Ishikawa (cell line): ENCODE measurements around a stretch of chr12.

DNA sequence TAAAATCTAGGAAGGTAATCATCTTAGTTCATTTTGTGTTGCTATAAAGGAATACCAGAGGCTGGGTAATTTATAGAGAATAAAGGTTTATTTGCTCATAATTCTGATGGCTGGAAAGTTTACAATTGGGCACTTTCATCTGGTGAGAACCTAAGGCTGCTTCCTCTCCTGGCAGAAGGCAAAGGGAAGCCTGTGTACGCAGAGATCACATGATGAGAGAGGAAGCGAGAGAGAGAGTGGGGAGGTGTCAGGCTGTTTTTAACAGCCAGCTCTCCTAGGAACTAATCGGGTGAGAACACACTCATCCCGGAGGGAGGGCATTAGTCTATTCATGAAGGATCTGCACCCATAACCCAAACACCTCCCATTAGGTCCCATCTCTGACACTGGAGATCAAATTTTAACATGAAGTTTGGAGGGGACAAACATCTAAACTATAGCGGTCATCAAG, 45.5 kb upstream of the METAP2 start:
- RRBS, result no CpG with 5 or more reads among the region's 5 CpGs

- RRBS, result no CpG with 5 or more reads among the region's 10 CpGs
Measured at GRCh38 chr12:95547410-95548073, 3.7 kb downstream of the USP44 start.

GRCh38 chr12:95859406-95859971, 737 bp downstream of the SNRPF start:
- RRBS, result no CpG with 5 or more reads among the region's 13 CpGs

- RRBS, result no CpG with 5 or more reads among the region's 8 CpGs
Measured at GRCh38 chr12:95940229-95940972, 2.0 kb downstream of the CCDC38 start.

DNA sequence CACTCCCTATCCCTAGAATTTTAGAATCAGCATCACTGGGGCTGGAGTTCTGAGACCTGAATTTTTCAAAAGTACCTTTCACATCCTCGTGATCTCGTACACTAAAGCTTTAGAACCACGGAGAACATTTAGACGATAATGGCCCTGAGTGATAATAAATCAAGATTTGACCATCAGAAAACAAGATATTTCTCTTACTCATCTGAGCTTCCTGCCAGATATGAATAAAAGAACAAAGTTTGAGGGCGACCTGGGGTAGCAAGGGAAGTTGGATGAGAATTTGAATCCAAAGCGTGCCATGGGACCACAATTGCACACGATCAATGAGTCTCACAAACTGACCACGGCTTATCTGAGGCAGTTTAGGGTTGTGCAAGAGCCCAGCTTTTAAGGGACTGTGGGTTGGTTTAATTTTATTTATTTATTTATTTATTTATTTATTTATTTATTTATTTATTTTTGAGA, 817 bp downstream of the AMDHD1 start:
- RRBS, result no CpG with 5 or more reads among the region's 8 CpGs

- RRBS, result no CpG with 5 or more reads among the region's 4 CpGs
Measured at GRCh38 chr12:96121186-96121753, 72.9 kb upstream of the ELK3 start.

DNA sequence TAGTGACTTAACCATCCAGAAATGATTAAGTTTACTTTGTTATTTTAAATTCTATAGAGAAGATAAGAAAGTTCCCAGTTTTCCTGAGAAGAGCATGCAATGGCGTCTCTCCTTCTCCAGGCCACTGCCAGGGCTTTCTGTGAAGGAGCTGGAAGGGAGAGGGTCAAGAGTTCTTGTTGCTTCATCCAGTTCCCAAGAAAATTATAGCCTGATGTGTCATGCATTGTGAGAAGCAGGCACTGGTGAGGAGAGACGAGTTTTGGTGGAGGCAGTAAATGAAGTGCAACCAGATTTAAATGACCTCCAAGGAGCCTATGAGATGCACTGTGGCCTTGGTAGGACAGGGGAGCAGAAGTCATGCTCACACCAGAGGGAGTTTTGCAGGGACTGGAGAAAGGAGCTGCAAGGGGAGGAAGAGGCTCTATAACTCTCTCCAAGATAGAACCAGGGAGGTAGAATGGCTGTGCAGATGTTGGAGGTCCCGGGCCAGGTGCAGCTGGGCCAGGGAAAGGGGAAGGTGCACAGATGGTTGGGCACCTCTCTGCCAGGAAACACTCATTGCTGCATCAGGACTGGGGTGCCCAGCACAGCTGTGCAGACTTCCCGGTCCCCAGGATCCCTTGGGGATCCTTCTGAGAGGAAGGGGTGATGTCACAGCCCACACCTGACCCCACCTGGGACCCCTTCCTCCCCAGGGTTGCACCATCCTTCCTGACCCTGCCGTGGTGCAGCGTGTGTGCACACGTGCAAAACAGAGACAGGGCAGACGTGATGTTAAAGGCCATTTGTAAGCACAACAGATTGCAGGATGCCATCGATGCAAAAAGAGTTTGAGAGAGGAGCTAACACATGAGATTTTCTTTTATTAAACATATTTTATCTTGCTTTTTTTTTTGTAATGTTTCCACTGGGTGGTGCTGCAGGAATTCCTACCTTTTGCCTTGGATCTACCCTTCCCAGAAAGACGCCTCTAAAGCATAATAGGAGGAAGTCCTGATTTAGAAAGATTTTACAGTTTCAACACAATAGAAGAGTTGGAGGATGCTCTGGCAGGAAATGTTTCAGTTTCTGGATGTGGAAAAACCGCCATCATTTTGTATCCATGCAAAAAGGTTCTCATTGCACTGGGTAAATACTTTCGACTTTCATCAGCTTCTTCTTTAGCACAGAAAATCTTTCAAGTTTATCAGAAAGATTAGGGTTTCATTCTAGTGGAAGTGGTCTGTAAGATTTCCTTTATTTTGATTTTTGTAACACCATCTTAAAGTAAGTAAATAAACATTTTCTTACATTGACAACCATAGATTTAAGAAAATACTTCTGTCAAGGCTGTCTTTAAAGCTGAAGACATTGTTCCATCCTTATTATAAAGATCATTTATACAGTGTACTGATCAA, 14.7 kb downstream of the ELK3 start:
- RRBS, result 75% methylated on average over 2 of the region's 12 CpGs

GRCh38 chr12:96236190-96236832, 42.1 kb downstream of the ELK3 start:
- RRBS, result no CpG with 5 or more reads among the region's 18 CpGs

GRCh38 chr12:96237503-96238254, 43.5 kb downstream of the ELK3 start:
- RRBS, result no CpG with 5 or more reads among the region's 10 CpGs

- RRBS, result no CpG with 5 or more reads among the region's 6 CpGs
Measured at GRCh38 chr12:96279488-96280286, 85.5 kb downstream of the ELK3 start.

GRCh38 chr12:96309129-96309657, 91.0 kb downstream of the CDK17 start:
- RRBS, result no CpG with 5 or more reads among the region's 3 CpGs

DNA sequence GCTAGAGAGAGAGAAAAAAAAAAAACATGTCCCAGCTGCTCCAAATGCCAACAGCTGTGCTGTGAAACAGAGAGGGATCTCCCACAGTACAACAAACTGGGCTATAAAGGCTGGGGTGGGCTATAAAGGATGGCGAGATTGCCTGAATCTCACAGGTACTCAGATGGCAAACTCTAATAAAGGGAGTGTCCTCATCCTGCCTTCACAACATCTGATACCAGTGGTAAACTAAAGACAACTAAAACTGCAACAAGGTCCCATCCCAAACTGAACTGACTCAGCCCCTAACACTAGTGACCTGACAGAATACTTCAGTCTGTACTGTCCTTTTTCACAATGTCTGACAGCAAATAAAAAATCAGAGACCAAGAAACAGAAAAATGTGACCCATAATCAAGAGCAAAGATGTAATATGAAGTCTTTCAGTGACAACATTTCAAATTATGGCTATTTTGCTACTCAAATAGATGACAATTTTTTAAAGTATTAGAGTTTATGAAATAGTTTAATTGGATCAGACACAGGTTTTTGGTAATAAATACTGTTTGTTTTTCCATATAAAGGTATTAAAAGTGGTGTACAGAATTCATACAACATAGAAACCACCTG, 47.8 kb downstream of the CDK17 start:
- RRBS, result no CpG with 5 or more reads among the region's 1 CpG

DNA sequence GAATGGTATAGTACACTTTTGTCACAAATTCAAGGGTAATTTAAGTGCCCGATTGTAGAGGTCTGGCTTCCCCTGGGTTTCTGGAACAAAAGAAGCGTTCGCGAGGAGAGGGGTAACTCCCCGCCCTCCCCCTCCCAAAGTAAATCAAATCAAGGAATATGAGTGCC, 526 bp upstream of the TMPO start:
- RRBS, result no CpG with 5 or more reads among the region's 5 CpGs

DNA sequence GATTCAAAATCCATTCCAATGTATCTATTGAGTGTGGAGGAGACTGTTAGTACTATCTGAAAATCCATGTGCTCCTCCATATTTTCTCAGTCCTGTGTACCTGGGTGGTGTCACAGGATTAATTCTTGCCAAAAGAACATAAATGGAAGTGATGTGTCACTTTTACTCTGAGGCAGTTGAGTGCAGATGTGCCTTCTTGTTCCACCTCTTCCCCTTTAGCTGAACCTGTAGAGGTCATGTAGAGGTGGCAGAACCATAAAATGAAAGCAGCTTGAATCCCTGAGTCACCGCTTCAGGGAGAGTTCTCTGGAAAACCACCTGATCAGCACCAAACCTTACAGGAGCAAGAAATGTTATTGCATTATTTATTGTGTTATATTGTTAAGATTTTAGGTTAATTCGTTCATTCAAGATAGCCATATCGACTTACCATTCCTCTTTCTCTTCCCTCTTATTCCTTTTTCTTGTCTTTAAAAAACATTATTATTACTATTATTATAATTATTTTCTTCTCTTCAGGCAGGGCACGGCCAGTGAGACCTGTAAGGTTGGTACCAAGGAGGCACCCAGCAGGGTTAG, 14.6 kb upstream of the SLC25A3 start:
- RRBS, result no CpG with 5 or more reads among the region's 4 CpGs

GRCh38 chr12:98604043-98604295, 10.5 kb downstream of the SLC25A3 start:
- RRBS, result no CpG with 5 or more reads among the region's 8 CpGs

GRCh38 chr12:99238088-99238420, 409.5 kb upstream of the GARIN6 start:
- RRBS, result no CpG with 5 or more reads among the region's 5 CpGs

GRCh38 chr12:99238421-99238717, 409.2 kb upstream of the GARIN6 start:
- RRBS, result no CpG with 5 or more reads among the region's 2 CpGs

GRCh38 chr12:99600261-99600889, 47.2 kb upstream of the GARIN6 start:
- RRBS, result no CpG with 5 or more reads among the region's 6 CpGs

DNA sequence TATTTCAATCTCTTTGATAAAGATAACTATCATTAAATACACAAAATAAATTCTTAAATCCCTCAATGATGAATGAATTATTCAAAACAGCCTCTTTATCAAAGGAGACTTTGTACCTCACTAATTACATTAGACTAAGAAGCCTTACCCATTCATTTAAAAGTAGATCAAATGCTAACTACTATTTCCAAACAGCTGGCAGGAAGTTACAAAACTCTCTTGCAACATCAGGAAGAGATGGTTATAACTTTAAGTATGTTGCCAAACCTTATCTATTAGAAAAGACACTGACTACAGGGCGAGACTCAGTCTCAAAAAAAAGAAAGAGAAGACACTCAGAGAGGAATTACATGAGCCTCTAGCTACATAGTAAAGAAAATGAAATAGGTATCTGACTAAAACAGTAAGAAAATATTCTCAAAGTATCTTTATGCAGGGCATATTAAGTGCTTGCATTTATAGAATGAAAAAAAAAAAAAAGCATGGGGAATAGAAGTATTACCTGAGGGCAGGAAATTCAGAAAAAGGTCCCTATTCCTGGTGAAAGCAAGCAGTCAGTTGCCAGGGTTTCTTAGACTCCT, 14.5 kb downstream of the BLTP3B start:
- RRBS, result no CpG with 5 or more reads among the region's 1 CpG

- RRBS, result no CpG with 5 or more reads among the region's 18 CpGs
Measured at GRCh38 chr12:100163794-100164460, 21.3 kb upstream of the BLTP3B start.